Umbilical cord (tissue), 2 donors: ENCODE measurements around a stretch of chr20.

DNA sequence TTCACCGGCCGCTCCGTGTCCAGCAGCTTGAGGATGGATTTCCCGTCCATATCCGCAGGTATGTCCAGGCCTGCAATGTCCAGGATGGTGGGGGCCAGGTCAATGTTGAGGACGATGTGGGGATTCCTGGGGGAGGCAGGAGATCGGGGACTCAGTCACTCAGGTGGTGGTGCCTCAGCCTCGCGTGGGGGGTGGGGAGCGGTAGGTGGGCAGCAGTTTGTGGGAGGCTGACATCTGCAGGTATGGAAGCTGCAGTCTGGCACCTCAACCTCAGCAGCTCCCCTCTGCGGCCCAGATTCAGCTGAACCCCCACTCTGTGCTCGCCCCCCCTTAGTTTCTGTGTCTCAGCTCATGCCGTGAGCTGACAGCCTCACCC is 106.6 kb downstream of the SULF2 start:
- RAMPAGE, long total RNA: no peak

DNA sequence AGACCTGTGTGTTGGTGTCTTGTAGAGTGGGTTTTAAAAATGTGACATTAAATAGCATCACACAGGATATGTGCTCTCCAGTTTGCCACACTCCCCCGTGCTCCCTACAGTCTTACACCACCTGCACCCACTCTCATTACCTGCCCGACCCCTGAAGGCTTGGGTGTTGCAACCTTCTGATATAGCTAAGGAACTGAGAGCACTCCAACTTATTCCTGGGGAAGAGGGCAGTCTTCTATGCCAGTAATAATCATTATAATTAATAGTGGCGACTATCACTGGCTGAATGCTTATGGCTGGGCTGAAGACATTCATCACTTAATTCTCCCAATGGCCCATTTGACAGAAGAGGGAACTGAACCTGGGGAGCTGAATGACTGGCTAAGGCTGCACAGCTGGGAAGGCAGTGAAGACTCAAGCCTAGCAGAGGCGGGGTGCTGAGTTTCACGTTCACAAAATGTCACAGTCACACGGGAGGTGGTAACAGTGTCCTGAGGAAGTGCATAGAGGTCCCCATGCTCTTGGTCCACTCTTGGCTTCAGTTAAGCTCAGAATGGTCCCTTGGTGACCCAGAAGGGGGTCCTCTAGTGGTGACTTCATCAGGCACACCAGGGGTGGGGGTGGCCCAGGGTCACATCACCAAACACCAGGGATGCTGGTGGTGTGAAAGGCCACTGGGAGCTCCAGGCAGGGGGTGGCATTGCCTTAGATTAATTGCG is 45.3 kb downstream of the SULF2 start:
- RAMPAGE, long total RNA: no peak

GRCh38 chr20:47757026-47757723 is 28.1 kb downstream of the SULF2 start:
- RAMPAGE, long total RNA: no peak

DNA sequence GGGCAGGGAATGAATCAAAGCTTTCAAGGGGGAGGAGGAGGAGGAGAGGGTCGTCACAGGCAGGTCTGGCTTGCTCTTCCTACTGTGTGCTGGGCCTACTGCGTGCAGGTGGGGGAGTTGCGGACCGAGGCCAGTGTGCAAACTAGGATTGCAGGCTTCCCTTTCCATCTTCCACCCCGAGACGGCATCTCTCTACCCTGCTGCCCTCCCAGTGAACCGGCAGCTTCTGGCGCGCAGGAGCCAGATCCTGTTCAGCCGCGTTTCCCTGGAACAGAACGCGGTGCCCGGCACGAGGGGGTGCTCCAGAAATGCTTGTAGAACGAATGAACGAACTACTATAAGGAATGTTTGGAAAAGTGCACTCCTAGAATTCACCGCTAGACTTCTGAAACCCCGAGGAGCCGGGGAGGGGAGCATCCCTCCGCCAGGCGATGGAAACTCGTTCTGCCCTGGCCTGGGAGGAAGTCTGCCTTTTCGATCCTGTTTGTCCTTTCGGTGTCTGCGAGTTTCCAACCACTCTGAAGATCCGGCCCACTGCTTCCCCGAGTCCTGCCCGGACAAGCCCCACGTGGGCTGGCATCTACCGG is 820 bp downstream of the SULF2 start:
- RAMPAGE, long total RNA: no peak

- RAMPAGE, long total RNA: no peak
These were observed 11.8 kb upstream of the SULF2 start for GRCh38 chr20:47797048-47797463.

DNA sequence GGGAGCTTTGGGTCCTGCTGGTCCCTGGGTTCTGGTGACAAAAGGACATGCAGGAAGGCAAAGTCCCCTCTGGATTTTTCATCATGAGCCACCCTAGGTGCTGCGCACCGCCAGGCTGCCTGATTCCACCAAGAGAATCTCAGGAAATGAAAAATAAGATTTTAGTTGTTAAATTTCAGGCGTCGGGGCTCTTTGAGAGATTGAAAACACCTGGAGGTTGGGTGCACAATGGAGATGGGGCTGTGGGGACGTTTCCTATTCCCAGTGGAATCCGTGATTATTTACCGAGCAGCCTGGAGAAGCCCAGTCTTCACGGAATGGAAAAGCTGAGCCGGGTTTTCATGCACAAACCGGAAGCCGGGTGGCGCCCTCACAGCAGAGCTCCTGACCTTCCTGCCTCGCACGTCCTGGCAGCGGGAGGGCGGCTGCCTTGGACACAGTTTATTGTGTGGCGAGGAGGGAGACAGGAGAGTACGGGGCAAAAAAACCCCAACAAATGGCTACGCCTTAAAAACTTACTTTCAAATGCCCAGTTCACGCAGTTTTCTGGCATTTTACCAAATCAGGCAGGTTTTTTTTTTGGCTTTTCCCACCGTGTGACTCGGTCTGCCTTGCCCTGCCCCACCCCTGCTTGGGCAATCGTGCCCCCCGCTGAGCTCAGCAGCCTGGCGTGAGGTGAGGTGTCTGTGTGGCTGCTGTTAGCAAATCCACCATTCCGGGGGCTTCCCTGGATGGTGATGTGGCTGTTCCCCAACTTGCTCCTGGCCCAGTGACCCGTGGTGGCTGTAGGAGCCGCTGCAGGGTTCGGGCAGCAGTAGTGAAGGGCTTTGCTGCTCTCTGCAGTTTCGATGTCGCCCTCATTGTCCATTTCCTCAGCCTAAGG is 187.0 kb upstream of the SULF2 start:
- RAMPAGE, long total RNA: no peak

DNA sequence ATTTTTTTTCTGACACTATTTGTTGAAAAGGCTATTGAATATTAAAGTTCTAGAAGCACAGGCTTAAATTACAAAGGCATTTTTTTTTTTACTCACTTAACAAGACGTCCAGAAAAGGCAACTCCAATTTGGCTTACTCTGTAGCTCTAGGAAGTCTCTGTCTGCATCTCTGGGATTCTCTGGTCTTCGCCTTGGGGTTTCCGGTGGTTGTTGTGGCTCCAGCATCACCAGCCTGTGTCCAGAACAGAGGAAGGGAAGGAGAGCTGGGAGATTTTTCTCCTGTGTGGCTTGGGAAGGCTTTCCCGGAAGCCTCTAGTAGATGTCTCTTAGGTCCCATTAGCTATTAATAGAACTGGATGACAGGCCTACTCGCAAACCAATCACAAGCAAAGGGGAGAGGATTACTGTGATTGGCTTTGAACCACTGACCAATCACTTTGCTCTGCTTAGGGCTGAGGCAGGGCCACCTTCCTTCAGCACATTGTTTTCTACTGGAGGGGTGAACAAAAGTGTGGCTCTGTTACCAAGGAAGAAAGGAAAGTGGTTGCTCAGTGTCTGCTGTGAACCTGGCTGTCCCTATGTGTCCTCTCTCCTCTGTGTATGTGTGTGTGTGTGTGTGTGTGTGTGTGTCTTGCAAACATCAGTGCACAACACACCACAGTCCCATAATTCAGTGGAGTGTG is 203.4 kb upstream of the SULF2 start:
- RAMPAGE, long total RNA: no peak

DNA sequence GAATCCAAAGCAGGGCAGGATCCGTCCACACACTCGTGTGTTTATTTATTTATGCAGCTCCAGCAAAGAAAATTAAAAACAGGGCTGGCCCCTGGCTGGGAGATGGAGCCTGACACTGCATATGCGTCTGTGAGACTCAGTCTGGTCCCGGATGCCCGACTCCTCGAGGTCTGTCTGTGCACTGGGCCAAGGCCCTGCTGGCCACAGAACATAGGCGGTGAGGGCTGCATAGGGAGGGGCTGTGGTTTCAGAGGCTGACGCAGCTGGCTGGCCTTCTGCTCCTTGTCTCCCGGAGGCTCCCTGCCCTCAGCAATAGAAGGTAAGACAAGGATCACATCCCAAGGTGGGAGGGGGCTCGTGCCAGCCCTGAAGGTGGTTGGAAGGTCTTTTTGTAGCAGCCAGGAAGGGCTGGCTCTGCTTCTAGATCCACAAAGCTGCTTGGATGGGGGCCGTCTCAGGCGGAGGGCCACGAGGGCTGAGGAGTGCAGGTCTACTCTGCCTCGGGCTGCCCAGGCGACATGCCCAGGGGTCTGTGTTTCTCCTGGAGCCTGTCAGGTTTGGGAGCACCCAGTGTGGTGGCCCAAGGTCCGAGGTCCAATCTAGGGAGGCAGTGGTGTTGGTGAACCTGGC is 239.8 kb upstream of the SULF2 start:
- RAMPAGE, long total RNA: no peak

DNA sequence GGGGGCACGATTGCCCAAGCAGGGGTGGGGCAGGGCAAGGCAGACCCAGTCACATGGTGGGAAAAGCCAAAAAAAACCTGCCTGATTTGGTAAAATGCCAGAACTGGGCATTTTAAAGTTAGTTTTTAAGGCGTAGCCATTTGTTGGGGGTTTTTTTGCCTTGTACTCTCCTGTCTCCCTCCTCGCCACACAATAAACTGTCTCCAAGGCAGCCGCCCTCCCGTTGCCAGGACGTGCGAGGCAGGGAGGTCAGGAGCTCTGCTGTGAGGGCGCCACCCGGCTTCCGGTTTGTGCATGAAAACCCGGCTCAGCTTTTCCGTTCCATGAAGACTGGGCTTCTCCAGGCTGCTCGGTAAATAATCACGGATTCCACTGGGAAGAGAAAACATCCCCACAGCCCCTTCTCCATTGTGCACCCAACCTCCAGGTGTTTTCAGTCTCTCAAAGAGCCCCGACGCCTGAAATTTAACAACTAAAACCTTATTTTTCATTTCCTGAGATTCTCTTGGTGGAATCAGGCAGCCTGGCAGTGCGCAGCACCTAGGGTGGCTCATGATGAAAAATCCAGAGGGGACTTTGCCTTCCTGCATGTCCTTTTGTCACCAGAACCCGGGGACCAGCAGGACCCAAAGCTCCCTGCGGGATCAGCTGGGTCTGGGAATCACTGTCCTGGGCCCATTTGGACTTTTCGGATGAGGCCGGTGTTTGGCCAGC is 453.4 kb downstream of the PREX1 start:
- RAMPAGE, long total RNA: no peak

DNA sequence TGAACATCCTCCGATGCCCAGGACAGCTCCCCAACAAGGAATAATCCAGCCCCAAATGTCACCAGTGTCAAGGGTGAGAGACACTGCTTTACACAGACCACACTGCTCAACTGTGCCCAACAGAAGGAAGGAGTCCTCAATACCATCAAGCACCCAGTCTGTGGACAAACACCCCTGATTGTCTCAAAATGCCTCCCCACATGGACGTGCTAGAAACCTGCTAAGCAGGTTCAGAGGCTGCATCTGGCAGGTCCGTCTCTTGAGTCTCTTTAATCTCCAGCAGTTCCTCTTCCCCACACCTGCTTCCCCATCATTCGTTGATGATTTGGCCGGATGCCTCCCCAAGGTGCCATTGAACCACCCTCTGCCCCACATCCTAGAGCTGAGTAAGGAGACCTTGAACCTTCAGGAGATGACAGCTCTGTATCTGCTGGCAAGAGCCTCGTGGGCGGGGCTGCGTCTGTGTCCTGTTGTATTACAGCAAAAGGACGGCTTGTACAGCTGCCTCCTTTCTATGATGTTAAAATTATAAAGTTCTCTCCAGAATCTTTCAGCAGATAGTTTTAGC is 179.3 kb downstream of the PREX1 start:
- RAMPAGE, long total RNA: no peak

DNA sequence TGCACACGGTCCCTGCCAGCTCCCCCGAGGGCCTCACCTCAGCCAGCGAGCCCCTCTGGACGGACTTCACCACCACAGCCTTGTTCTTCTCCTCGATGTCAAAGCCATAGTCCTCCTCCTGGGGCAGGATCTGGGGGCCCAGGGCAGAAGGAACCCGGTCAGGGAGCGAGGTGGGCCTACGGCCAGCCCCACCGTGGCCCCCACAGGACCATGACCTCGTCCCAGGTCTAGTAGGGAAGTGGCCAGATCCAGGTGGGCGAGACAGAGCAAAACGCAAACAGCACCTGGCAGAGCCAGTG is 169.8 kb downstream of the PREX1 start:
- RAMPAGE, long total RNA: no peak

- RAMPAGE, long total RNA: no peak
These were observed 107.8 kb downstream of the PREX1 start for GRCh38 chr20:48719929-48720442.

DNA sequence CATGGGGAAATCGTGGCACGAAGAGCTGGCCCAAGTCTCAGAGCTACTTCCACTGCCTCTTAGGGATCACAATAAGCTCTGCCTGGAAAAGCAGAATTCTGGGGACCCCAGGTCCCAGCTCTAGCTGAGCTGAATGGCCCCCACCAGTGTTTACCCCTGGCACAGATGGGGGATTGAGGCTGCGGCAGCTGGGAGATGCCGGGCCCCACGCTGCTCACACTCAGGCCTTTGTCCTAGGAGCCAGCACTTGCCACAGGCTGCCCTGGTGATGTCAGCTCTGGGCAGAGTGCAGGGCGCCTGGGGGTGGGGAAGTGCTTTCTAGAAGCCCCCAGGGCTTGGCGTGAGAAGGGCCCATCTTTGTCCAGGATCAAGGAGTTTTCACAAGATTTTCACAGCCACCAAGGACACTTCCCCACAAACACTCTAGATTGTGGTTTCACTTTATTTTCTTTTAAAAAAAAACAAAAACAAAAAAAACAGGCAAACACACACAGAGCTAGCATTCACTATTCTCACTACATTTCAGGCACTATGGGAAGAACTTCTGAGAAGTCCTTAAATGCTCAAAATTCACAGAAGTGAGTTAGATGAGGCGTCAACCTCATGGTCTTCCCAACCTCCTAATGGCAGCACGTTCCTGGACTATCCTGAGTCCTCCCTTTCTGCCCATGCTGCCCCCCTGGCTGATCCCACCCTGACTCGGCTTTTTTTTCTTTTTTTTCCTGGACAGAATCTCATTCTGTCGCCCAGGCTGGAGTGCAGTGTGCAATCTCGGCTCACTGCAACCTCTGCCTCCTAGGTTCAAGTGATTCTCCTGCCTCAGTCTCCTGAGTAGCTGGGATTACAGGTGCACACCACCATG is 99.2 kb downstream of the PREX1 start:
- RAMPAGE, long total RNA: no peak

DNA sequence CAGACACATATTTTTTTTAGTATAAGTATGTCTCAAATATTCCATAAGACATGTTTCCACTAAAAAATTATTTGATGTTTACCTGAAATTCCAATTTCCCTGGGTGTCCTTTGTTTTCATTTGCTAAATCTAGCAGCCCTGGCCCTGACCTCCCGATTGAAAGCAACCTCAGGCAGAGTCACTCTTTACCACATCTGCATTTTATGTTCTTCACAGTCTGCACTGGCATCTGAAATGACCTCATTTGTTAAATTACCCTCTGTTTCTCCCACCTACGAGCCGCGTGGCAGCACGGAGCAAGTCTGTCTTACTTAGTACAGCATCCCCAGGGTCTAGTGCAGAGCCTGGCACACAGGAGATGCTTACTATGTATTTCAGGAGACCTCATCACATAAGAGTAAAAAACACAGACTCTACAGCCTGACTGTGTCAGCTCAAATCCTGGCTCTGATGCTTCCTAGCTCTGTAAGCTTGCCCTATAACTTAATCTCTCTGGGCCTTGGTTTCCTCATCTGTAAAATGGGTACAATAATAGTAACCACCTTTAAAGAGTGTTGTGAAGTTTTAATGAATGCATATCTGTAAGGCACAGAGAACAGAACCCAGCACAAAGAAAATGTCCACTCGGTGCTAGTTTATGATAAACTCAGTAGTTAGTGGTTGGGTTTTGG is 88.3 kb downstream of the PREX1 start:
- RAMPAGE, long total RNA: no peak

GRCh38 chr20:48750463-48750877 is 77.3 kb downstream of the PREX1 start:
- RAMPAGE, long total RNA: no peak

GRCh38 chr20:48758178-48758639 is 69.6 kb downstream of the PREX1 start:
- RAMPAGE, long total RNA: no peak

GRCh38 chr20:48770606-48771001 is 57.2 kb downstream of the PREX1 start:
- RAMPAGE, long total RNA: no peak

- RAMPAGE, long total RNA: no peak
These were observed 44.1 kb downstream of the PREX1 start for GRCh38 chr20:48783490-48784340.

GRCh38 chr20:48787150-48788409 is 40.2 kb downstream of the PREX1 start:
- RAMPAGE, long total RNA: no peak

DNA sequence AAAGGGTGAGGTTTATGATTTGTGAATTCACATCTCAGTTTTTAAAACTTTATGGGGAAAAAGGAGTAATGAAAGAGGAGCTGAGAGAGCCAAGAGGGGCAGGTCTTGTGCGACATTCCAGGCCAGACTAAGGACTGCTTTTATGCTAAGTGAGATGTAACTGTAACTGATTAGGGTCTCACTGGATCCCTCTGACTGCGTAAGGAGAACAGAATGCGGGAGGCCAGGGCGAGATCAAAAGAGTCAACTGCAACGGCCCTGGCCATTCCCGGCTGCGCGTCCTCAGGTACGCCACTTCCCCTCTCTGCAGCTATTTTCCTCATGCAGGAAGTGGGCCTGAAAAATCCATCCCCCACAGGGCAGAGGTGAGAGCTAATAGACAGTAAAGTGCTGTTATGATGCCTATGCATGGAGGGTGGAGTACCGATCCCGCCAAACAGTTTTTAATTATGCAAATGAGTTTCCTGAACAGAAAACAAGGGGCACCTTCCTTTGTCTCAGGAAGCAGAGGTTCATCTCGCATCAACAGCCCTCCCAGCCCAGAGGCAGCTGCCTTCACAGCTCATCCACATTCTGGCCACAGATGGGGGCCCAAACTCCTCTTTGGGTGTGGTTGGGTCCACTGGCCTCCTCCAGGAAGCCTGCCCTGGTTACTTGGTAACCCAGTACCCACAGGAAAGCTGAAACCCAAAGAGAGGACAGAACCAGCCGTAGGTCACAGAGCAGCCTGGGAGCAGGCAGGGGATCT is 9.3 kb downstream of the PREX1 start:
- RAMPAGE, long total RNA: no peak